GM19239 (cell line): ENCODE measurements around a stretch of chr14.

GRCh38 chr14:39266999-39268234 lies 33.7 kb downstream of the MIA2 start:
- RRBS: 2% methylated on average over 33 of the region's 75 CpGs

DNA sequence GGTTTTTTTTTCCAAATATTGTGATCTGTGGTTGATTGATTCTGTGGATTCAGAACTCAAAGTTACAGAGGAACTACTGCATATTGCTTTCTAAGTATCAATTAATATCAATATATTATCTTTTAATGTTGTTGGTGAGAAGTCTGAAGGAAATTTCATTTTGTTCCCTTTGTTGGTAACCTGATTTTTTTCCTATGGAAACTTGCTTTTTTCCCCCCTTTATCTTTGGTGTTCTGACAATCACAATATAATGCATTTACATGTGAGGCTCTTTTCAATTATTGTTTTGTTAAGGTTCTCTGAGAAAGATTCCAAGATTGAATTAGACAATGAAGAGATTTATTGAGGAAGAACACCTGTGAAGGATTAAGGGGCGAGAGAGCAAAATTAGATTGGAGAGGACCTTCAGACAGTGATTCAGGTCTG lies 64.4 kb downstream of the FBXO33 start:
- RRBS: no CpG with 5 or more reads among the region's 1 CpG

DNA sequence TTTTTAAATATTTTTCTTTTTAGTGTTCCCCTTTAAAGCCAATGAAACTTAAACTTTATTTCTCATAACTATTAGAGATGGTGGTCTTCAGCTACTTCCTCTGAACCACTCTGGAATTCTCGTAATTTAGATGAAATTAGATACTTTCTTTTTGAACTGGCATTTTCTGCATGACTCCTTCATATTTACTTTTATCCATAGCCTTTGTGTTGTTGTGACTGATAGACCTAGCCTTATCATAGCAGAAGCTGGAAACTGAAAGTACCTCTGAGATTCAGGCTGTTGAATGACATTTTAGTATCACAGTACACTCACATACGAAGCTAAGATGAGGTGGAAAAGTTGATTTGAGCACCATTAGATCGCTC lies 525.0 kb upstream of the FBXO33 start:
- RRBS: no CpG with 5 or more reads among the region's 3 CpGs

DNA sequence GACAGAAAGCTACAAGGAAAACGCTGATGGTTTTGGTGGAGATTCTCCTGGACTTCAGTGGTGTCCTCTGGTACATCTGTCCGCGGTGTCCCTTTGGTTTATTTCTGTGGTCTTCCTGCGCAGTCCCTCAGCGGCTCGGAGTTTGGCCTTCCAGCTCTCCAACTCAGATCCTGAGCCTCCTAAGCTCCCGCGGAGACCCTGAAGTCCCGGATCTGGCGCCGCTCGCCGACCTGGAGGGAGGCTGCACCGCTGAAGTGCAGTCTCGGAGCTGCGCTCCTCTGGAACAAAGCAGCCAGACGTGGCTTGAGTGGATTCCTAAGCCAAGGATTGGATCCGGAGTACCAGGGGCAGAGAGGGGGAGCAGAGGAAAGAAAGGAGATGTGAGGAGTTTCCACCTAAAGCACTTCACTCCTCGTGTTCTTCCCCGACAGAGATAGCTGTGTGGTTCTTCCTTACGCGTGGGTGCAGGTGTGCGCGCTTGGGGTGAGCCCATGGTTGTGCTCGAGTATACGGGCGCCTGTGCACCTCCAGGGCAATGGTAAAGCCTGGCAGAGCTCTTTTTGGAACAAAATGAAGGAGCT lies 1.4 kb upstream of the LRFN5 start:
- RRBS: no CpG with 5 or more reads among the region's 27 CpGs

GRCh38 chr14:43370424-43371111 lies 1136.5 kb downstream of the FSCB start:
- RRBS: no CpG with 5 or more reads among the region's 20 CpGs

GRCh38 chr14:44384905-44385839 lies 121.9 kb downstream of the FSCB start:
- RRBS: no CpG with 5 or more reads among the region's 37 CpGs

GRCh38 chr14:44898596-44898937 lies 1.5 kb downstream of the C14orf28 start:
- RRBS: no CpG with 5 or more reads among the region's 5 CpGs

GRCh38 chr14:44996105-44996949 lies 34.3 kb downstream of the TOGARAM1 start:
- RRBS: no CpG with 5 or more reads among the region's 7 CpGs

DNA sequence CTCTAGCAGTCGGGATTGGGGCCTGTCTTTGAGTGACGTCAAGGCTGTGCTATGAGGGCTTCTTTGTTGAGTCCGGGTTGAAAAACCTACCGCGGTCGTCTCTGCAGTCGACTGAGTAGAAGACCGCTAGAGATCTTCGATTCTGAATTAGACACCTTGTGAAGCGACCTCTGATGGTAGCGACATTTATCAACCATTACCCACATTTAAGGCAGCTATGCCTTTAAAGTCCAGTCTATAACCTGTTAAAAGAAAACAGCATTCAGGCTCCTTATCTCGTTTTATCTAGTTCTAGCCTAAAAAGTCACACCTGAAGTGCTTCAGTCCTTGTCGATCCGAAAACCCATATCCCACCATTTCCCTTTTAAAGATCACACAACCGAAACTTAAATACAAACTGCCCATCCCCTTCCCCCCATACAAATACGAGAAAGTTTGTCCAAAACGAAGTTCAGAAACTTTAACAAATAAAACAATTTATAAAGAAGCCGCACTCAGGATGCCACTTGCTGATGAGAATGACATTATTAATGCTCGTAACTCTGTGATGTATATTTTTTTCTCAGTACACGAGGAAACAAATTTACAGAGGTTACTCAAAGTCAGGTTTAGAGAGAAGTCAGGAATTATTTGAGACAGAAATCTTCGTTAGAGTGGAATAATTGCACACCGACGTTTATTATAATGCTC lies 429 bp upstream of the FKBP3 start:
- RRBS: no CpG with 5 or more reads among the region's 23 CpGs

DNA sequence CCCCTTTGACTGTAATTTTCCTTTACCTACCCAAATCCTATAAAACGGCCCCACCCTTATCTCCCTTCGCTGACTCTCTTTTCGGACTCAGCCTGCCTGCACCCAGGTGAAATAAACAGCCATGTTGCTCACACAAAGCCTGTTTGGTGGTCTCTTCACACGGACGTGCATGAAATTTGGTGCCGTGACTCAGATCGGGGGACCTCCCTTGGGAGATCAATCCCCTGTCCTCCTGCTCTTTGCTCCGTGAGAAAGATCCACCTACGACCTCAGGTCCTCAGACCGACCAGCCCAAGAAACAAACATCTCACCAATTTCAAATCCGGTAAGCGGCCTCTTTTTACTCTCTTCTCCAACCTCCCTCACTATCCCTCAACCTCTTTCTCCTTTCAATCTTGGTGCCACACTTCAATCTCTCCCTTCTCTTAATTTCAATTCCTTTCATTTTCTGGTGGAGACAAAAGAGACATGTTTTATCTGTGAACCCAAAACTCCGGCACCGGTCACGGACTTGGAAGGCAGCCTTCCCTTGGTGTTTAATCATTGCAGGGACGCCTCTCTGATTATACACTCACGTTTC lies 453.0 kb upstream of the RPL10L start:
- RRBS: no CpG with 5 or more reads among the region's 17 CpGs

GRCh38 chr14:47673834-47674849 lies 1.3 kb downstream of the MDGA2 start:
- RRBS: 8% methylated on average over 17 of the region's 78 CpGs

DNA sequence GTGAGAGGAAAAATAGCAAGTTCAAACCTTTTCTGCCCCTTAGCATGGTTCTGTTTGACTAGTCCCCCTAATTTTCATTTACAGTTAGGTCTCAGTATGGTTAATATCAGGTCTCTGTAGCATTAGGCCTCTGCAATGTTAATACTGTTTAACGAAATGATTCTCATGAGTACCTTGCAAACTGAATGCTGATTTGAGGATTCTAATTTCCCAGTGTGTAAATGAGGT lies 532.6 kb downstream of the RPS29 start:
- RRBS: no CpG with 5 or more reads among the region's 1 CpG

DNA sequence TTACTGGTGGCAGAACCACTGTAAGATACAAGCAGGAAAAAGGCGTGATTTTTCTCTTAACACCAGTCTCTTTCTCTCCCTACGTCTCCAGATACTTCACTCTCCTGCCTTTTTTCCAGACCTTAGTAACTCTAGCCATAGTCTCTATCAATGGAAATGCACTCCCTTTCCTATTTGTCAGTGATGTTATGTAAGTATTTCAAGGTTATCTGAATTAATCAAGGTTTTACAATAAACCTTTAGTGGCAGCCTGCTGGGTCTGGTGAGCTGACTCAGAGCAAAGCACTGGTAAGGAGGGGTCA lies 11.7 kb downstream of the RPS29 start:
- RRBS: no CpG with 5 or more reads among the region's 2 CpGs

GRCh38 chr14:49779223-49779969 lies 11.4 kb downstream of the KLHDC2 start:
- RRBS: no CpG with 5 or more reads among the region's 6 CpGs

- RRBS: no CpG with 5 or more reads among the region's 4 CpGs
Observed at GRCh38 chr14:49837796-49838358, 14.7 kb downstream of the NEMF start.

DNA sequence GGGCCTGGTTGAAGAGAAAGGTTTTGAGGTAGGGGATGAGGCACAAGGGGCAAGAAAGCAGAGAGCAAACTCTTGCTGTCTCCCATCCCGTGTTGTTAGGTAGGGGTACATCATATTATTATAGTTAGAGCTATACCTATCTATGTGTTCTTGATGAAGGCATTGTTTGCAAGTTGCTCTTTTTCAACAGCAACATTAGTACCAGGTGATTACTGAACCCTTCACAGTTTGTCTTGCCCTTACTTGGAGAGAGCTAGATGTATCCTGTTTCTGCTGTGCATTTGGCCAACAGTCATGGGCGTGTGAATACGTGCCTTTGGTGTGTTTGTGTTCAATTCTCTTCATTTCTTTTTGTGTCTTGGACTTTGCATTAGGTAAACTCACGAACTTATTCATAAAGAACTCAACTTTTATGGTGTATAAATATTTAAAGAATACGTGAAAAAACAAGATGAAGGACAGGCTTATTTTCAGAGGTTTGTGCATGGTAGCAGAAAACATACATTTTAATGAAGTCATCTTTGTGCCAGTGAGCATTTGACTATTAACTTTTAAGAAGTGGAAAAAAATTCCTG lies 14.3 kb downstream of the ARF6 start:
- RRBS: no CpG with 5 or more reads among the region's 5 CpGs

GRCh38 chr14:49972774-49973396 lies 80.0 kb downstream of the ARF6 start:
- RRBS: no CpG with 5 or more reads among the region's 6 CpGs

GRCh38 chr14:49987207-49987673 lies 94.4 kb downstream of the ARF6 start:
- RRBS: no CpG with 5 or more reads among the region's 6 CpGs

DNA sequence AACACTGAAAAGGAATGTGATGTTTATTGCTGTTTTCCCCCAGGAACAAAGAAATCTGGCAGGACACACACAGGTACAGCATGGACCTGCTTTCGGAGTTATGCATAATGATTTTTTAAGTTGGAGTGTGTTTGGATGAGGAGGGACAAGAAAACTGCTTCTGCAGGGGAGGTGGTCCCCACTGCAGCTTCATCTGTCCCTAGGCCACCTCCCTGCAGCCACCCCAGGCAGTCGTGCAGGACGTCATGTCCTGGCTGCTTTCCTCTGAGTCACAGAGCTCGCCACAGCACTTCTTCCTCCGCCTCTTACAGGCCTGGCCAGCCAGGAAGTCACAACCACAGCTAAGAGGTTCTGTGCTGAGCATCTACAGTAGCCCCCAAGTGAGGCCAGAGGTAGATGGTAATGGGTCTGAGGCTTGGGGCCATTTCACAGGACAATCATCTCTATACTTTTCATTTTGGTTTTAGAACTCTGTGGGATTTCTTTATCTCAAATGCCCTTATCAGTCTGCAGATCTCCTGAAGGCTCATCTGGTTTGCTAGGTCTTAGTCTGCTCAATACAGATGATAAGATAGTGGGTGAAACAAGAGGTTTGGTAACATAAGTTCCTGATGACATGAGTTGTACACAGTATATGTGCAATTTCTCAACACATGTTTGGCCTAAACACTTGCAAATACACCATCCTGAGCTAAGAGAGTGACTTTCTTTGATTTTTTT lies 106.3 kb downstream of the ARF6 start:
- RRBS: no CpG with 5 or more reads among the region's 5 CpGs

GRCh38 chr14:50062532-50063159 lies 53.7 kb downstream of the VCPKMT start:
- RRBS: no CpG with 5 or more reads among the region's 7 CpGs